B cell (primary cell): ENCODE measurements around a stretch of chr15.

DNA sequence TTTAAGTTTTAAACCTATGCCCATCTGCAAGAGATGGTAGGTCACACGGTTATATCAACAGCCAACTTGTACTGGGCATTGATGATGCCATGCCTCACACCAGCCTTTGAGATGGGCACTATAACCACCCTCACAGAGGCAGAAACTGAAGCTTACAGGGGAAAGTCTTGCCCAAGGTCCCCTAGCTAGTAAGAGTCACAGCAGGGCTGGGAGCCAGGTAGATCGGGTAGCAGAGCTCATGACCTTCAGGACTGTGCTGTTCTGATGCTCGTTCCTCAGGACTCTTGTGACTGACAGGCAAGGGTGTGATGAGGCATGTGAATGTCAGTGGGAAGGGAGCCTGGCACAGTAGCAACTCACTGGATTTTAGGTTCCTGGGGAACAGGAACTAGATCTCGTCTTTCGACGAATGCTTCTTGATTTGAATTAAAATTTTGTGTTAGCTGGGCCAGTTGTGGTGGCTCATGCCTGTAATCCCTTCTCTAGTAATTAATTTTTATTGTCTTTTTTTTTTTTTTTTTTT, 65.7 kb downstream of the RLBP1 start:
- PRO-cap, result no peak
- CAGE, long polyA plus RNA, result no peak

GRCh38 chr15:89315434-89316337, 18.9 kb downstream of the POLG start:
- PRO-cap, result no peak
- CAGE, long polyA plus RNA, result no peak

DNA sequence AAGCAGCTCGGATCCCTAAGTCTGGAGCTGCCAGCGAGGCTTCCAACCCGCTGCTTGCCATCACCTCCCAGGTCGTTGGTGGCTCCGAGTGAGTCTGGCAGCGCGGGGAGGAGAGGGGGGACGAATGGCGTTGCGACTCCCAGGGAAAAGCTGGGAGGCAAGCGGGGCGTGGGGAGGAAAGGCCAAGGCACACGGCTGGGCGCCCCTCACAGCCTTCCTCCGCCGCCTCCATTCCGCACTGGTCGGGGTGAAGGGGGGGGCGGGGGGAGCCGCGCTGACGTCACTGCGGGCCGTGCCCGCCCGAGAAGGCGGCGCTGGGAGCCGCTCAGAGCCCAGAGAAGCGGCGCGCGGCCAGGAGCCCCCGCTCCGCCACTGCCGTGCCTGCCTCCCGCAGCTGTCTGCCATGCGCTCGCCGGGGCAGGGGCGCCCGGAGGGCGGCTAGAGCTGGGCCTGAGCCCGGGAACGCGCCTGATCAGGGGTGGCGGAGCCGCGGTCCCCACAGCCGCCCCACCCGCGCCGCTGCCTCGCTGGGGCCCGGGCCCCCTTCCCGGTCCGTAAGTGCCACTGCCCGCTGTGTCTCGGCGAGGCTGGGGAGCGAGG, 27.7 kb upstream of the POLG start:
- PRO-cap, result no peak
- CAGE, long polyA plus RNA, result no peak

- PRO-cap, result no peak
- CAGE, long polyA plus RNA, result no peak
Measured at GRCh38 chr15:89430379-89431236, 65.8 kb downstream of the RHCG start.

GRCh38 chr15:89462297-89463117, 33.9 kb downstream of the RHCG start:
- PRO-cap, result no peak
- CAGE, long polyA plus RNA, result no peak

- PRO-cap, result no peak
- CAGE, long polyA plus RNA, result no peak
Measured at GRCh38 chr15:89468887-89469758, 27.3 kb downstream of the RHCG start.

GRCh38 chr15:89674293-89674839, 4.8 kb downstream of the PLIN1 start:
- PRO-cap, result no peak
- CAGE, long polyA plus RNA, result no peak

- PRO-cap, result no peak
- CAGE, long polyA plus RNA, result no peak
Measured at GRCh38 chr15:89781059-89781648, 5.0 kb downstream of the MESP2 start.

- PRO-cap, result no peak
- CAGE, long polyA plus RNA, result no peak
Measured at GRCh38 chr15:89790275-89790835, 14.2 kb downstream of the MESP2 start.

DNA sequence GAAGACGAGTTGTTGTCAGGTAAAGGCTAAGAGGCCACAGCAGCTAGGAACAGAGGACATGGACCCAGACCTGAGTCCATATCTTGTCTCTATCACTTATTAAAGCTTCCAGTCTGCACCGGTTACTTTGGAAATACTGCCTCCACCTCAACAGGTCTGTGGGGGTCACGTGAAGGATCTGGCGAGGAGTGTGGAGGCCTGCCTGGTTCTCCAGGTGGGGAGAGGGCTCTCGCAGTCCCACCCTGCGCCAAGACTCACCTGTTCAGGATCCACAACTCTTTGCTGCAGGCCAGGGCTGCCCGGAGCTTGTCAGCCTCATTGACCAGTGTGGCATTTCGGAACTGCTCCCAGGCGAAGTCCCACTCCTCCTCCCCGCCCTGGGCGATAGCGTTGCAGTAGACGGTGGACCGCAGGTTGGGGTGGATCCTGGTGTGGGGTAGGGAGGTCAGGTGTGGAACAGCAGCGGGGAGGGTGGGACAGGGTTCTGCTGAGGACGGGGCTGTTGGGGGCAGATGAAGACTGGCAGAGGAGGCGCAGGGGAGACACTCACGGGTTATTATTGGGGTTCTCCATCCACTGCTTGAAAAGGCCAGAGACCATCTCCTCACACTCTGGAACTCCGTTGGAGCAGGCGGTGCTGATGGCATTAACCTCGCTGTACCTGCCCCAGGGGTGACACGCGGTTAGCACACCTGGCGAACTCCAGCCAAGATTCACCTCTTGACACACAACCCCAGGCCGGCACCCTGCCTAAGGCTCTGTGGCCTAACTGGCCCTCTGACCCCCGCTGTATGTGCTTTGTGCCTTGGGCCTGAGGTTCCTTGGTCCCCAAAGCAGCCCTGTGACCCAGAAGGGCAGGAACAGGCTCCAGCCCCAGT, 16.0 kb downstream of the MESP2 start:
- PRO-cap, result no peak
- CAGE, long polyA plus RNA, result no peak

DNA sequence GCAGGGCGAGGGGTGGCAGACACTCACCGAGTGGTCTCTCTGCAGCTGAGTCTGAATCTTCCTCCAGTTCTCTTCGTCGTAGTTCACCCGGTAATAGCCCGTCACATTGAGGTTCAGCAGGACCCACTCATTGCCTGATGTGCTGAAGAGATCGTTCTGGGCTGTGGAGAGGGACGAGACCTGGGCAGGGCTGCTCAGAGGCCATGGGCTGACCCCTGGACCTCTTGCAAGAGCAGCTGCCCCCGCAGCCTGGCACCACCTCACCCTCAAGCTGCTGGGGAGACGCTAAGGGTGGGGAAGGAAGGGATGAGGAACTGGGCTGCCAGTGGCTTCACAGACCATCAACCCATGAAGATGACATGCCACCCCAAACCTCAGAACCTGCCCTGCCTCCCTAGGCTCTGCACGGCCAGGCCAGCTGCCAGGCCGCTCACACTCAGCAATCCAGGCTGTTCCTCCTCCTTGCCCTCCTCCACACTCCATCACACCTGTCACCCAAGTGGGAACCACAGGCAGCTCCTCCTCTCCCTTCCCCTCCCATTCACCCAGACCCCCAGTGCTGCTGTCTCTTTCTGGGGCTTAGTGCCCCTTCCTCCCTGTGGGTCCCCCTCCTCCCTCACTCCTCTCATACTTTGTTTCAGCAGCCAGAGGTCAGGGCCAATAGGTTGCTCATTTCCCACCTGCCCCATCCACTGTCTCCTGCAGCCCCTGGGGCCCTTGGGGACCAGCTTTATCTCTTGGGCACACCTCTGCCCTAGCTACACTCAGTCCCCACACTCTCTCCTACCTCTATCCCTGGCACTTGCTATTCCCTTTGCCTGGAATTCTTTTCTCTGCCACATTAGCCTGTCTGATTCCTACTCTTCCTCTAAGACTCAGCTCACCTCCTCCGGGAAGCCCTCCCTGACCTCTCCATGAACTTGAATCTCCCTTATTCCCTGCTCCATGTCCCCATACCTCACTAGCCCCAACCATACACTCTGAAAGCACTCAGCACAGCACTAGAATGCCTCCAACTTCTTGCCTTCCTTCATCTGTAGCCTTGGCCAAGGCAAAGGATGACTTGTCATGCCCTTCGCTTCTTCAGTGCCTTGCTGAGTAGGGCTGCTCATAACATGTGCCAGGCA, 14.9 kb downstream of the ANPEP start:
- PRO-cap, result no peak
- CAGE, long polyA plus RNA, result no peak

DNA sequence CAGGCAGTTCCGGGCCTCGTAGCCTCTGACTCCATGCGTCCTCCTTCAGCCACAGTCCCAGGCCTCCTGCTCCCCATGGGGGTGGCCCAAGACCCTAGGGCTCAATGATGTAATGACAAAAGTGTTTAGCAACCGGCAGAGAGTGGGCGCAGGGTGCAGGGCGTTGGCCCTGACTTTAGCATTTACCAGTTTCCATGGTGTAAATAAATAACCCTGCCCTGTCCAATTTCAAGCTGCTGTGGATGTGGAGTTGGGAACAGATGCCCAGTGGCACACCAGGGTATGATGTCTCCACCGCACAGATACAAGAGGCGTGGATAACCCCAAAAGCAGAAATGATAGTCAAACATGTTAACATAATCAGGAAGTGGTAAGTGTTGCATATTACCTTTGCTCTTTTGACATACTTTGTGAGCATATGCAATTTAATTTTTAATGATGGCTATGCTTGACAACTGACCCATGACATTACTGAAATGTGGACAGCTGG, 10.6 kb upstream of the ANPEP start:
- PRO-cap, result no peak
- CAGE, long polyA plus RNA, result no peak

GRCh38 chr15:89860834-89861381, 32.9 kb downstream of the AP3S2 start:
- PRO-cap, result no peak
- CAGE, long polyA plus RNA, result no peak

GRCh38 chr15:89999501-90000061, 1.5 kb upstream of the ZNF710 start:
- PRO-cap, result no peak
- CAGE, long polyA plus RNA, result no peak

DNA sequence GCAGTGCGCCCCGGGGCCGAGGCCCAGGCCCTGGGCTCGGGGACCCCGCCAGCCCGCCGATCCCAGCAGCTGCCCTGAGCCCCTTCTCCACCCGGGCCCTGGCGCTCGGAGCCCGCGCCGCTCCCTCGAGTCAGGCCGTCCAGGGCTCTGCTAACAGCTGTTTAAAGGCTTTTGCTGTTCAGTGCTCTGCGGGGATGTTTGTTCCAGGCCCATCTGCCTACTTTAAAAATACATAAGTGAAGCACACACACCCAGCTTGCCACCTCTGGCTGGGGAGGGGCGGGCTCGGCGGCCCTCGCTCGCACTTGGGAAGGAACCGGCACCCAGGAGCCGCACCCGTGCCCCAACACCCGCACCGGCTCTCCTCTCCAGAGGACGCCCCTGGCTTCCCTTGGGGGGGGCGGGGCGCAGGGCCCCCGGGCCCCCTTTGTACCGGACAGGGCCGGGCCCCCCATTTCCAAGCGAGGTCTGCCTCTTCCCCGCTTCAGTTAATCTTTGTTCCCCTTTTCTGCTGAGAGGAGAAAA, 596 bp upstream of the ZNF710 start:
- PRO-cap, result no peak
- CAGE, long polyA plus RNA, result no peak

GRCh38 chr15:90028562-90029075, 27.5 kb downstream of the ZNF710 start:
- PRO-cap, result no peak
- CAGE, long polyA plus RNA, result no peak

GRCh38 chr15:90053567-90054356, 48.5 kb downstream of the IDH2 start:
- PRO-cap, result no peak
- CAGE, long polyA plus RNA, result no peak

- PRO-cap, result no peak
- CAGE, long polyA plus RNA, result no peak
Measured at GRCh38 chr15:90075105-90076541, 26.6 kb downstream of the IDH2 start.

GRCh38 chr15:90103873-90104409, 1.7 kb upstream of the IDH2 start:
- PRO-cap, result no peak
- CAGE, long polyA plus RNA, result no peak

DNA sequence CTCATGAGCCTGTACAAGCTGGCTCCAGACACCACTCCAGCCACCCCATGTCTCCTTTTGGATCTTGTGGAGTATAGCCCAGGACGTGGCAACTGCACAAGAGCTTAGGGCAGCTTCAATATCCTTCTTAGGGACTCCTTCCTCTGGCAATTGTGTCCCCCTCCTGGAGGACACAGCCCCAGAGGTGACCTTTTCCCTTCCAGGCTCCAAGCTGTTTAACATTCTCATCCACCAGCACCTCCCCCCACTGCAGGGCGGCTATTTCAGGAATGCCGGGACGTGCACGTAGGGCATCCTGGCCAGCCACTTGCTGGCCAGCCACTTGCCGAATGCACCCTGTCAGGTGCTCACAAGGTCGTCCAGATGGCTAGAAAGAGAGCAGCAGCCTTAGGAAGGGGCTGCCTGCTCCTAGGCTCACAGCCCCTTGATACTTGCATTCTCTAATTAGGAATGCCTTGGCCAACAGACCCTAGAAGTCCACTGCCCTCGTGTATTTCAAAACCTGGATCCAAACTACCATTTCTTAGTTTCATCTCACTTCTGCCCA, 24.4 kb upstream of the IDH2 start:
- PRO-cap, result no peak
- CAGE, long polyA plus RNA, result no peak